Ascending aorta (tissue), 1 donor: ENCODE measurements around the genes FAM76B, MTMR2, MAML2 and TRPC6.

DNA sequence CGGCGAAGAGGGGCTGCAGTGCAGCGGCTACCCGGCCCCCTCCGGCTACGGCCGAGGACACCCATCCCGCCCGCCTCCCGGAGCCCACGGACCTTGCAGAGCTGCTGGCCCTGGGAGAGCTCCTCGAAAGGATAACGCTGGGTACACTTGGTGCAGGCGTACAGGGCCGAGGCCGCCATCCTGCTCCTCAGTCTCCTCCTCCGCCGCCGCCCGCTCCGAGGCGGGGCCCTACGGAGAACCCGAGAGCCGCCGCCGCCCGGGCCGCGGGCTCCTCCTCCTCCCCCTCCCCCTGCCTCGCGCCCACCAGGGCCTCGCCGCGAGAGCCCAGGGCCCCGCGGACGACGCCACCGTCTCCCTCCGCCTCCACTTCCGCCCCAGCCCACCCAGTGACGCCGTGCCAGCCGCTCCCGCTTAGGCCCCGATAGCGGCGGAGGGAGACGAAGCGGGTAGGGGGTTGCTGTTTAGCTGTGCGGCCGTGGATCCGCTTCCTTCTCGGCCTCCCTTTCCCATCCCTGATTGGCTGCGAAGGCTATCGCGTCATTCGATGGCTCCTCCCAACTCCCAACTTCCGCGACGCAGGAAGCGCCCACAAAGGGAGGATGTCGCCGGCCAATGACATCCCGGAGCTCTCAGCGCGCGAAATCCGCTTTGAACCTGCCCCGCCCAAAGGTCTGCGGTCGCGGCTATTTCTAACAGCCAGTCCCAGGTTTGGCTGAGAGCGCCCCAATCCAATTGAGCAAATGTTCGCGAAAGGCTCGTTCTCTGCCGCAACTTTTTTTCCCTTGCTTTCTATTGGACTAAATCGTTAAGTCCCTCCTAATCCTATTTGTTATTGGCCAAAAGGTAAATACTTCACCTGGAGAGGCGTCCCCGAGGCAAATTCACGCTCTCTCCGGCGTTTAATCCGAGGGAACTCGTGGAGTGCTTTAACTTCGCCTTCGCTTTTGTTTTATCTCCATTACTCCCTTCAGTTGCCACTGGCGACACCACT, at the start of gene FAM76B:
Gene FAM76B (minus strand): TSS at position 483 of the 991 bp plus-strand sequence.
- PRO-cap: unidirectional peak, minus-strand start at position 230 of the sequence; bidirectional peak, plus-strand start at position 699 of the sequence, minus-strand start at position 508 of the sequence

DNA sequence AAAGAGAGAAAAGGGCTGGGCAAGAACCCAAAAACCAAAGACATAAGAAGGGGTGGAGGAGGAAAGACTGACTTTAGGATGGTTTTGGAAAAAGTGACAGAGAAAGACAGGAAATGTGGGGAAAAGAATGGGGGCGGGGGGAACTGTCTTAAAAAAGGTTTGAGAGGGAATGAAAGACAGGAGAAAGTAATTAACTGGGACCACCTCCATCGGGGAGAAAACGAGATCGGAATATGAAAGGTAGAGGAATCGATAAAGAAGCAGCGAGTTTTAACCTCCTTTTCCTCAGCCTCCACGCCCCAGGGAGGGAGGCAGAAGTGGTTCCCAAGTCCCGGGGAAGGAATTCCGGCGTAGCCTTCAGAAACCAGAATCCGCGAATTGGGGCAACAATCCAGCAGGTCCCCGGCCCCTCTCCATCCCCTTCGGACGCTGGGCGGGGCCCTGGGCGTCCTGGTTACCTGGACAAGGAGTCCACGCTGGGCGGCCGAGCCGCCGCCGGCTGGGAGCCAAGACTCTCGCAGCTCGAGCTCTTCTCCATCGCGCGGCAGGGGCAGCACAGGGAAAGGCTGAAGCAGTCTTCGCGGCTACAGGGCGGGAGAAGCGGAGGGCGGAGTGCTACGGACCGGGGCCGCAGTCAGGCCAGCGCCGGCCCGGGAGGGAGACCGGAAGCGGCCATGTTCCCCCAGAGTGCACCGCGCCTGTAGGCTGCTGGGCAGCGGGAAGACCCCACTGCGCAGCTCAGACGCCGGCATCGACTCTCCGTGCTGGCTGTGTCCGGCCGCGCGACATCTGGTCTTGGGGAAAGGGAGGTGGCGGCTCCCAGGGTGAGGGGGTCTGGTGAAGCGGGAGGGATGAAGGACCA, at the start of gene MTMR2:
Gene MTMR2 (minus strand): TSS at position 691 of the 862 bp plus-strand sequence.
- PRO-cap: bidirectional peak, plus-strand start at position 741 of the sequence, minus-strand start at position 552 of the sequence

DNA sequence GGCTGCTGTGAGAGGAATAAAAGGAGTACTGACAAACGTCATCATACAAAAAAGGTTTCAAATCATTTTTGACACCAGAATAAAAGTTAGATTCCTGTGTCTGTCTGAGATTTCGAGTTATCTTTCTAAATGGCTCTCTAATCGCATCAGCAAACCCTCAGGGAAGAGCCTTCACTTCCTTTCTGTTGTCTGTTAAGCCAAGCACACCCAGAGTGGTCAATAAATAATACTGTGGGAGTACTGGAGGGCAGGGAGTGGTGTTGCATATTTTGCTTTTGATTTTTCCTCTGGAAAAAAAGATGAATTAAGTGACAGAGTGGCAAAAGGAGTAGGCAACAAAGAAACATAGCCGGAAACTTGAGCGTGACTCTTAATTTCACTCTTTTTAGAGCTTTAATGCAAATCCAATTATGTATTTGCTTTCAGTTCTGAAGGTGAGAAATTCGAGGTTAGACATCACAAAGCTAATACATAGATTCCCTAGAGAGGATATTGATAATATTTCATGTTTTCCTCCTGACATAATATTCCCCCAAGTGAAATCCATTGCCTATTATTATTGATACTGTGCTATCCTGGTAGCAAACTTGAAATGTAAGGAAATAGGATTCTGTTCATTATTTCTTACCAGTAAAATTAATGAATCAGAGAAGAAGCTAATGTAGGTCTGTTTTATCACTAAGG, 150.9 kb upstream of the MTMR2 start:
- PRO-cap: no peak

DNA sequence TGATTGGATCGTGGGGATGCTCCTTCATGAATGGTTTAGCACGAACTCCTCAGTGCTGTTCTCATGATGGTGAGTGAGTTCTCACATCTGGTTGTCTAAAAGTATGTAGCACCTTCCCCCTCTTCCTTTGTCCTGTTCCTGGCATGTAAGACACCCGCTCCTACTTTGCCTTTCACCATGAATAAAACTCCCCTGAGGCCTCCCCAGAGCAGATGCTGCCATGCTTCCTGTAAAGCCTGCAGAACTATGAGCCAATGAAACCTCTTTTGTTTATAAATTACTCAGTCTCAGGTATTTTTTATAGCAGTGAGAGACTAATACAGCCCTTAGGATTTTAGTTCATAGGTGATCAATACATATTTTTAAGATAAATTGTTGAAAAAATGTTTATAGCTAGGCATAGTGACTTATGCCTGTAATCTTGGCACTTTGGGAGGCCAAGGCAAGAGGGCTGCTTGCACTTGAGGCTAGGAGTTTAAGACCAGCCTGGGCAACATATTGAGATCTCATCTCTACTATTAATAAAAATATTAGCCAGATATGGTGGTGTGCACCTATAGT, 191.4 kb downstream of the MAML2 start:
- PRO-cap: no peak

DNA sequence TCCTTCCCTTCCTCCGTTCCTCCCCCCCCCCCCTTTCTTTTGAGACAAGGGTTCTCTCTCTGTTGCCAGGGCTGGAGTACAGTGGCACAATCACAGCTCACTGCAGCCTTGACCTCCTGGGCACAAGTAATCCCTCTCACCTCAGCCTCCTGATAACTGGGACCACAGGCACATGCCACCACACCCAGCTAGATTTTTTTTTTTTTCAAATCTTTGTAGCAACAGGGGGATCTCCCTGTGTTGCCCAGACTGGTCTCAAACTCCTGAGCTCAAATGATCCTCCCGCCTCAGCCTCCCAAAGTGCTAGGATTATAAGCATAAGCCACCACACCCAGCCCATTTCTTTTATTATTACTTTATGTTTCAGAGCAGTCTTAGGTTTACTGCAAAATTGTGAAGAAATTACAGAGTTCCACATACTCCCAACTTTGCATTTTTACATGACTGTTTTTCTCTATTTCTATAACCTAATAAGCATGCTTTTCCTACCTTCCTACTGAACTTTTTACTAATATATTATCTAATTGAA, 159.6 kb downstream of the MAML2 start:
- PRO-cap: no peak

GRCh38 chr11:96204581-96205377, 138.2 kb downstream of the MAML2 start:
- PRO-cap: no peak

DNA sequence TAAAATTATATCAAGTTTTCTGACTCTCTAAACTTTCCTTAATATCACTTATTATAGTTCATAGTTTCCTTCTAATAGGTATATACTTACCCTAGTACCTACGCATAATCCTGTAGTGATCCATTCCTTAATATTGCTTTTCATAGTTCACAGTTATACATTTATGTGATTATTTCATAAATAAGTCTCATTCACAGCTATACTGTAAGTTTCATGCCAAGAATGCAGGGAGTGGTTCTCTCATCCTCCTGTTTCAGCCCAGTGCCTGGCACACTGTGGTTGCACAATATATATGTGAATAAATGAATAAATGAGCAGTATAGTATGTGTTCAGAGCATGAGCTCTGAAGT, 115.8 kb downstream of the MAML2 start:
- PRO-cap: no peak

DNA sequence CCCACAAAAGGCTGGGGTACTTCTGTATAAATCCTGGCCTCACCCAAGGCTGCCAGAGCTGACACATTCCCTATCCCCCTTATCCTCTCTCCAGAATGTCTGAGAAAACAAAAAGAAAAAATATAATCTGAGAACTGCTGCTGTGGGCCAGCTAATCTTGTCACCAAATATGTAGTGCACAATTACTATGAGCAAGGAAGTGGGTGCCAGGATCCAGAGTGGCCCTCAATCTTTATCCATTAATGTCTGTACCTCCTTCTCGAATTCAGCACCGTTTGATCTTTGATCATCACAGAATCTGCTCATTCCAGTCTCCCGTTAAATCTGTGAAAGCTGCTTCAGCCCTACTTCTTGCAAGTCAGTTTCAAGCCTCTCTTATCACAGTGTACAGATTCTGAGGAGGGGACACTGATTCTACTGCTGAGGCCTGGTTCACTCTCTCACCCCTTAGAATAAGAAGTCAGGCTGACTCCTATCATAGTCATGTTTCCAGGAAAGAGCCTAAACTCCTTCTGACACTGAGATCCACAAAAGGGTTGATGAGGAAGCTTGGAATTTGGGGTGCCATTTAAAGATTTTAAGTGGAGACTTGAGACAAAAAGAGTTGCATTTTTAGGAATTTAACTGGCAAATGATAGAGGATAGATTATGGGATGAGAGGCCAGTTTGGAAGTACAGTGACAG, 39.1 kb downstream of the MAML2 start:
- PRO-cap: no peak

- PRO-cap: unidirectional peak, minus-strand start at chr11:96343144
Observed at GRCh38 chr11:96342446-96343716, at the start of gene MAML2. TSS of gene MAML2 (minus strand) at chr11:96343195.

GRCh38 chr11:99069926-99070305, 49.2 kb downstream of the CNTN5 start:
- PRO-cap: no peak

DNA sequence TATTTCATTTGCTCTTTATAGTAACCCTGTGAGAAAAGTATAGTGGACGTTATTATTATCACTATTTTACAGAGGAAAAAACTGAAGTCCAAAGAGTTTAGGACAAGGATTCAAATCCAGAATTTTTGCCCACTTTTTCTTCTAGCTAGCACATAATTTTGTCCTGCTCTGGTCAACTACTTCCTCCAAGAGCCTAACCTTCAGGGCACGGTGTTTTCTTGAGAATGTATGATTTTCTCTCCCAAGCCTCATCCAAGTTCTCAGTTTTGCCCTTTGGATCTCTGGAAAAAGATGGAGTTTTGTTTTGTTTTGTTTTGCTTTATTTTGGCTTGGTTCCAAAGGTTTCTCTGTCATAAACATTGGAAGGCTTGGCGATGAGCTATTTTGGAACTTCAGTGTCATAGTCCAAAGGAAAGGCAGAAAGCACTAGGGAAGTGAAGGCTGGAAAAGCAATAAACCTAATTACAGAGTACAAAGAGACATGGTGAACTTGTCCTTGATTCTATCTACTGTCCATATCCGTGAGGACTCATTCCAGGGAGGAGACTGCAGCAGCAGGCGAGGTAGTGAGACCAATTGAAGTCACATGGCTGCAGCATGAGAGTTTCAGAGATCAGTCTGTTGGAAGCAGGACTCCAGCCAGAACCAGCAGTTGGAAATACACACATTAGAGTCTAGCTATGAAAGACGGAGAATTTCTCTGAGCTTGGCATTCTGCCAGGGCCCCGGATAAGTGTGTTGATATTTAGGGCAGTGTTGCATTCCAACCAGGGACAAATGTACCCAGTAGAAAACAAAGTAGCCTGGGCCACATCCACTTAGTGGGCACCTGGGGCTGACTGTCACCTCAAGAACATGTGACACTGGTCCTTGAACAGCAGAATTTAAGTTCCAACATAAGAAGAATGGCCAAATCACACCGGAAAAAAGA, 54.2 kb upstream of the ARHGAP42 start:
- PRO-cap: no peak

DNA sequence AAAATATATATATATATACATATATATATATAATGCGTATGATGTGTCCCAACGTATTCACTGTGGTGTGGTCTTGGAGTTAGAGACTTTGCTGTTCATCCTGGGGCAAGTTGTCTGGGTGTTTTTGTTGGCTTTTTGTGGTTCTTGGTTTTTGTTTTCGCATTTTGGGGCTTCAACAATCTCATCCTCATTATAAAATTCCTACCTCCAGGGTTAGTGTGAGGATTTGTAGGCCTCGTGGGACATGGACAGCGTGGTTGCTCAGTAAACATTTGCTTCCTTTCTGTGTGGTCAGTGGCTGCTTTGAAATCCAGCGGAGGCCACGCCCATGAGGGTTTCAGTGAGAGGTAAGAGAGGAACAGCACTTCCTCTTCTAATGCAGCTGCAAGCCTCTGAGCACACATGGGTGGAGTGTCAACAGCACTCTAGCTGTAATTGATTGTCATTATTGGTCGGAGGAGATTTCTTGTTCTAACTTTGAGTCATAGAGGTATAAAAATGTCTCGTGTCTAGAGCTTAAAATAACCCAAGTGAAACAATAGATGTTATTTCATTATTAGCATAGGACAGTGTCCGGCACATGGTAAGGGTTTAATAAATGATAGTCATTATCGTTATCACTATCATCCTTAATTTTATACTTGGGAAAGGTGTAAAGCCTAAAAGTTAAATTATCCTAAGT, 6.0 kb upstream of the ARHGAP42 start:
- PRO-cap: no peak

- PRO-cap: no peak
Observed at GRCh38 chr11:100831819-100832087, 144.7 kb downstream of the ARHGAP42 start.

- PRO-cap: no peak
Observed at GRCh38 chr11:100902573-100903143, 215.6 kb downstream of the ARHGAP42 start.

- PRO-cap: no peak
Observed at GRCh38 chr11:101033842-101034645, 95.6 kb downstream of the PGR start.

DNA sequence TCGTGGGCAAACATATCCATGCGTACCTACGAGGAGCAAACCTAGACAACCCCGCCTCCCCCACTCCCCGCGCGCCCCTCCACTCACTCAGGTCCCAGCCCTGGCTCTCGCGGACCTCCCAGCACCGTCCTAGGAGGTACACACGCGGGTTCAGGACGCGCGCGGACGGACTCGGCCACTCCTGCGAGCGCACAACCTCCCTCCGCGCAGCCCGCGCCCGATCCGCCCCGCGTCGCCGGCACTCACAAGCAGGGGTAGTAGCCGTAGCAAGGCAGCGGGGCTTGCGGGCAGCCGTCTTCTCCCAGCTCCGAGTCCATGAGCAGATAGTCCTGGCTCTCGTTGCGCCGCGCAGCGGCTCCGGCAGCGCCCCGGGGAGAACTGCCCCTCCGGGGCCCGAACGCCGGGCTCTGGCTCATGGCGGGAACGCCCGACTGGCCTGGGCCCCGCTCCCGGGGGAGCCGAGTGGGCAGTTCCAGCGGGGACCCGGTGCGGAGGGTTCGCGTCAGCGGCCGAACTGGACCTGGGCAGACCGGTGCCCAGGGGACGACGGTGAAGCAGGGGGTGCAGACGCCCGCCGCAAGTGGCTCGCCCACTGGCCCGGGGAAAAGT, 615 bp downstream of the TRPC6 start:
- PRO-cap: bidirectional peak, plus-strand start at position 539 of the sequence, minus-strand start at position 380 of the sequence

GRCh38 chr11:101583697-101584376, at the start of gene TRPC6:
TSS of gene TRPC6 (minus strand) at chr11:101584007.
- PRO-cap: bidirectional peak, plus-strand start at chr11:101584006, minus-strand start at chr11:101583994

GRCh38 chr11:101907894-101908128, 7.0 kb upstream of the CEP126 start:
- PRO-cap: no peak

- PRO-cap: no peak
Observed at GRCh38 chr11:102113777-102114361, 3.6 kb downstream of the YAP1 start.

DNA sequence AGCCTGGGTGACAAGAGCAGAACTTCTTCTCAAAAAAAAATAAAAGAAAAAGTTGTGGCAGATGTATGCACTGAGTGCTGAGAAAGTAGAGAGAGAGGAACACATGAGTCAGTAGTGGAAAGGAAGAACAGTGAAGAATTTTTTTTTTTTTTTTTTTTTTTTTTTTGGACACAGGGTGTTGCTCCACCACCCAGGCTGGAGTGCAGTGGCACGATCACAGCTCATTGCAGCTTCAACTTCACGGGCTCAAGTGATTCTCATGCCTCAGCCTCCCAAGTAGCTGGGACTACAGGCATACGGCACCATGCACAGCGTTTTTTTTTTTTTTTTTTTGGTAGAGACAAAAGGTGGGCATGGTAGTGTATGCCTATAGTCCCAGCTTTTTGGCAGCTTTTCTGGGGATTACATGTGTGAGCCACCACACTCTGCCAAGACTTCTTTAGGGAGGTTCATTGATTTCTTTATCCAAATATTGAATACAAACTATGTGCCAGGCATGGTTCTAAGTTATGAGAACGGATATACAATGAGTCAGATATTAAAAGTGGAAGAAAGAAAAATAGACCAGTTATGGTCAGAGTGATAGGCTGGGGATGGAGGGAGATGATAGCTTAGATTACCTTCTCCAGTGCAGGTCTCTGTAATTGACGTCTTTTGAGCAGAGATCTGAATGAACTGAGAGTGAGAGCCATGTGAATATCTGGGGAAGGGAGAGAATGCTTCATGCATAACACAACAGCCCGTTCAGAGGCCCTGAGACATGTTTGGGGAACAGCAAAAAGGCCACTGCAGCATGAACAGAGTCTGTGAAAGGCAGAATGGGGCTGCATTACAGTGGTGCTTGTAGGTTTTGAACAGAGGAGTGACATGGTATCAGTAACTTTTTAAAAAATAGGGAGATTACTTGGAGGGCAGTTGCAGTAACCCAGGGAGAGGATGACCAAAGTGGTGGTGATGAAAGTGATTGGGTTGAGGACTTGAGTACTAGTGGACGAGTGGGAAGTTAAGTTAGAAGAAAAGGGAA, 62.2 kb downstream of the YAP1 start:
- PRO-cap: unidirectional peak, minus-strand start at position 87 of the sequence